ENCODE measurements around the genes FGFR1OP2, TM7SF3 and PPFIBP1.

- RRBS: no CpG with 5 or more reads among the region's 2 CpGs
Measured at GRCh38 chr12:25322655-25323024, 71.9 kb upstream of the KRAS start.

GRCh38 chr12:25384810-25385044 is 134.0 kb upstream of the KRAS start:
- RRBS: no CpG with 5 or more reads among the region's 7 CpGs

- RRBS: no CpG with 5 or more reads among the region's 10 CpGs
Measured at GRCh38 chr12:25630504-25631013, 77.5 kb upstream of the LMNTD1 start.

GRCh38 chr12:26121784-26122616 is 2.8 kb downstream of the BHLHE41 start:
- RRBS: 4% methylated on average over 6 of the region's 82 CpGs

- RRBS: no CpG with 5 or more reads among the region's 3 CpGs
Measured at GRCh38 chr12:26157007-26157498, 32.2 kb upstream of the BHLHE41 start.

DNA sequence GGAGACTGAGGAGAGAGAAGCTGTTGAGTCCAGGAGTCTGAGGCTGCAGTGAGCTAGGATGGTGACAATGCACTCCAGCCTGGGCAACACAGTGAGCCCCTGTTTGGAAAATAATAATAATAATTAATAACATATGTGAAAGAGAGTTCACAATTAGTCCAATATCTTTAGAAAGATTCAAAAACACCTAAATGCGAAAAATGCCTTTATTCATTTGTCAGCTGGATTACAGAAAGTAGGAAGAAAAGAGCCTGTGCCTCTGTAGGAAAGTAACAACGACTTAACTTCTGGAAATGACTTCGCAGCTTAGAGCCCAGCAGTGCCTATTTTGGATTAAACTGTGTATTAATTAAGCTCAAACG is 508 bp upstream of the SSPN start:
- RRBS: no CpG with 5 or more reads among the region's 4 CpGs

DNA sequence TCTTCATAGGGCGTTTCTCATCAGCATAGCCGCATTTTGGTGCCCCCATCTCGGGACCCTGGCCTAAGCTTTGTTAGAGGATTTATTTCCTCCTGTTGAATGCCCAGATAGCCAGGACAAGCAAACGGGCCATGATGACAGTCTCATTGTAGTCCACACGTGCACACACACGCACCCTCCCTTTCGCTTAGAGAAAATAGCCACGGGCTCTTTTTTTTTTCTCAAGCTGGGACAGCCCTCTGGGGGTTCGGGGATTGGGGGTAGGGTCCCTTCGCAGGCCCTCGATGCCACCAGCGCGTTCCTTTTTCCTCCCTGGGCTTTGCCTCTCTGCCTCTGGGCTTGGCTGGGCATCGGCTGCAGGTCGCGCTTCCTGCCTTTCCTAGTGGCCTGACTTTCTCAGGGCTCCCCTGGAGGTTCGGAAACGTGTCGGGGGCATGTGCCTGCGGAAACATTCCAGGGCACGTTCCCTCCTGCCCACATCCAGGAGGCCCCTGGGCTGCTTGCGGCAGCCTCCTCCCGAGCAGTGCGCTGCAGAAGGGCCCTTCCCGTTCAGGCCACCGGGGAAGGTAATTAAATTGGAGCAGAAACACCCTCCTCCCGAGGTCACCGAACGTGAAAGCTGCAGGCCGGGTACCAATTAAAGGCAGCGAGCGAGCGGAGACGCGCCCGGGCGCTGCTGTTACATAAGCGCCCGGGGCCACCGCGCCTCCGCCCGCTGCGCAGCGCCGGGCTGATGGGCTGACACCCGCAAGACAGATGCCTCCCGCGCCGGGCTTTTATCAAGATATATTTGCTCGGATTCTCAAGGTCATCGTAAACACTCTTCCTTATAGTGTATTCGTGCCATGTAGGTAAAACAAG is 31.1 kb downstream of the SSPN start:
- RRBS: 5% methylated on average over 14 of the region's 53 CpGs

- RRBS: no CpG with 5 or more reads among the region's 11 CpGs
Measured at GRCh38 chr12:26274235-26275202, 79.1 kb downstream of the SSPN start.

DNA sequence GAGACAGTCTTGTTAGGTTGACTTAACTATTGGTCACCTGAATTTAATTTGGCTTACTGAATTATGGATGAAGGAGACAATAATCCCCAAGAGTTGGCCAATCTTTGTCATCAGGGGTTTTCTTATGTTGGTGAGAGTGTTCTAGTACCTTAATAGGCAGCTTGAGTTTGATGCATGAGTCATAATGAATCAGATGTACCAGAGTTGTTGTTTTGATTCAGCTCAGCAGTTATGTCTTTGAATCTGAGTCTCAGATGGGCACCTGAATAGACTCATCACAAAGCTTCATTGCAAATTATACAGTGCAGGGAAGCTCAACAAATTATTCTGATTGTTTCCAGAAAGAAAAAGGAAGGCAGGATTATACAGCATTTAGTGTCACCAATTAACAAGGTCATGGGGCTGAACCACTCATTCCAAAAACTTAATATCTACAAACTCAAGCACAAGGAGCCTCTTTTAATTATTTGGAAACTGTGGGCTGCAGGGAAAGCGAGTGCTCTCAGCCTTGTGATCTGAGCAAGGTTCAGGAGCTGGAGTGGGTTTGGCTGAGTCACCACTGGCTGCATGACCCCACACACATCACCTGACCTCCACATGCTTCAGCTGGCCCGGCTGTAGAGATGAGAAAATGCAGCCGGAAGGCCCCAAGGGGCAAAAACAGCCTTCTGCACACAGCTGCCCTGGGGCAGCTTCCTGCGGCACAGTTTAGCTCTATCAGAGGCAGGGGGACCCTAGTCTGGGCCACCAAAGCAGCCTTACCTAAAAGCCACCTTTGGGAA is 123.0 kb downstream of the SSPN start:
- RRBS: no CpG with 5 or more reads among the region's 4 CpGs

DNA sequence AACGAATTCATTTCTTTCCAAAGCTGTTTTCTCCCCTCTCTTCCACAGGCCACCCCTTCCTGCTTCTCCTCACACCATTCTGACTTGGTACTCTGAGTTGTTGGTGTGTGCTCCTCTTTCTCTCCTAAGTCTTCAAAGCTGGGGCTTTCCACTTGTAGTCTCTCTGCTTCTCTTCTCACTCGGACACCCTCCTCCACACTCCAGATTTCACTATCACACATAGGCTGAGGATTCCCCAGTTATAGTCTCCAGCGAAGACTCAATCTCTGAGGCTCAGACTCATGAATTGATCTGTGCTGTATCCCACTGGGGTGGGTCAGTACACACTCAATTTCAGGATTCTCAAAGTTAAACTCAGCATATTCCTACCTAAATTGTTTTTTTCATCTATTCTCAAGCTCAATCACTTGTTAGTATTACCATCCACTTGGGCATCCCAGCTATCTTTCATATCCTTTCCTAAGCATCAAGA is 201.1 kb downstream of the SSPN start:
- RRBS: no CpG with 5 or more reads among the region's 3 CpGs

DNA sequence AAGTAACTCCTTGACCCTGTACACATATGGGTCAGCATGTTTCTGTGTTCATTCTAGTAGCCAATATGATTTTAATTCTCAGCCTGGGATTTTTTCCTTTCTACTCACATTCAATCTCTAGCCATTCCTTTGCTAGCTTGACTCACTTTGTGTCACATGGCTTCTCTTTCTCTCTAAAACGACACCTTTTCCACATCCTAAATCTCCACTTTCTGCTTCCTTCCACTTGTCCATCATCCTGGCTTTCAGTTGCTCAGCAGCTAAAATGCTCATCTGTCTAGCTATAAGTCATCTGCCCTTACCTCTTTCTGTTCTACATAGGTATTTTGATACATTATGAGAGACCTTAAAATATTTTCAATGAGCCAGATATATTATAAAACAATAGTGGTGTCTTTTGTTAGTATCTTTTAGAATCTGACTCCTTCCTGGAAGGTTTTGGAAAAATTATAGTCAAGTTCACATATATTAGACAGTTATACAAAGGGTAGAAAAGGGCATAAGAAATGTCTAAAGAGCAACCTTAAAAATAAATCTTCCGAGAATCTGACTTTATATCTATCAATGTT is 278.3 kb downstream of the SSPN start:
- RRBS: no CpG with 5 or more reads among the region's 2 CpGs

- RRBS: no CpG with 5 or more reads among the region's 2 CpGs
Measured at GRCh38 chr12:26510263-26510687, 314.9 kb downstream of the SSPN start.

GRCh38 chr12:26556183-26556673 is 276.8 kb downstream of the ITPR2 start:
- RRBS: no CpG with 5 or more reads among the region's 7 CpGs

DNA sequence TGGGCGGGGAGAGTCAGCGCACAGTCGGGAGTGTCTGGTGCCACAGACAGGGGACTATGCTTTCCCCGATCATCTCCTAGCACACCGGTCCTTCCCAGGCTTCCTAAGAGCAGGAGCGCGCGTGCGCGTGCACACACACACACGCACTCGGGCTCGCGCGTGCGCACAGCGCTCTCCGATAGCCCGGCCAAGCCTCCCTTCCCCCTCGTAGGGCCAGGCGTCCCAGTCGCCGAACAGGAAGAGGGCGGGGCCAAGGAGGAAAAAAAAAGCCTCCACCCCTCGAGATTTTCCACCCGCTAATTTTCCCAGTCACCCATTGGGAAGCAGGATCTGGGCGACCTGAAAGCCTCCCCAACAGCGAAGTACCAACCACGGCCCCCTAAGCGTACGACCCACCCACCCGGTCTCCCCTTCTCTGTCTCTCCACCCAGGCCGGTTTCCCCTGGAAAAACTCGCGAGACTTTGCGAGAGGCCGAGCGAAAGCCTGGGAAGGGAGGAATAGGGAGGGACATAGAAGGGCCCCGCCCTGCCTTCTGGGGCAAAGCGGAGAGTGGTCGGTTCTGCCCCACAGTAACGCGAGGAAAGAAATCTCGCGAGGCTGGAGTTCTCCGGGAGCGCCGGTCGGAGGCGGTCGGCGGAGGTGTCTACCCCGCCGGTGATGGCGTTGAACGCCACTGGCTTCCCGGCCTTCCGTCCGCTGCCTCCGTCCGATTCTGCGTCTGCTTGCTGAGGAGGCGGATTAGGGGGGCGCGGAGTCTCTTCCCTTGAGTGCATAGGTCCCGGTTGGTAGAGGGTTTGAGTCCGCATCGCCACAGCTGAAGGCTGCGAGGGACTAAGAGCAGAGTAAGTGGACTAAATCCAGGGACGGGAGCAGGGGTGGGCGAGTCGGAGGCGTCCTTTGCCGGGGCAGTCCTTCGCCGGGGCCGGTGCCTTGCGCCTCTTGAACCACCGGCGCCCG is at the start of gene FGFR1OP2:
Gene FGFR1OP2, plus strand, starts transcription at position 603 of the 958 bp plus-strand sequence.
- RRBS: 4% methylated on average over 24 of the region's 81 CpGs

DNA sequence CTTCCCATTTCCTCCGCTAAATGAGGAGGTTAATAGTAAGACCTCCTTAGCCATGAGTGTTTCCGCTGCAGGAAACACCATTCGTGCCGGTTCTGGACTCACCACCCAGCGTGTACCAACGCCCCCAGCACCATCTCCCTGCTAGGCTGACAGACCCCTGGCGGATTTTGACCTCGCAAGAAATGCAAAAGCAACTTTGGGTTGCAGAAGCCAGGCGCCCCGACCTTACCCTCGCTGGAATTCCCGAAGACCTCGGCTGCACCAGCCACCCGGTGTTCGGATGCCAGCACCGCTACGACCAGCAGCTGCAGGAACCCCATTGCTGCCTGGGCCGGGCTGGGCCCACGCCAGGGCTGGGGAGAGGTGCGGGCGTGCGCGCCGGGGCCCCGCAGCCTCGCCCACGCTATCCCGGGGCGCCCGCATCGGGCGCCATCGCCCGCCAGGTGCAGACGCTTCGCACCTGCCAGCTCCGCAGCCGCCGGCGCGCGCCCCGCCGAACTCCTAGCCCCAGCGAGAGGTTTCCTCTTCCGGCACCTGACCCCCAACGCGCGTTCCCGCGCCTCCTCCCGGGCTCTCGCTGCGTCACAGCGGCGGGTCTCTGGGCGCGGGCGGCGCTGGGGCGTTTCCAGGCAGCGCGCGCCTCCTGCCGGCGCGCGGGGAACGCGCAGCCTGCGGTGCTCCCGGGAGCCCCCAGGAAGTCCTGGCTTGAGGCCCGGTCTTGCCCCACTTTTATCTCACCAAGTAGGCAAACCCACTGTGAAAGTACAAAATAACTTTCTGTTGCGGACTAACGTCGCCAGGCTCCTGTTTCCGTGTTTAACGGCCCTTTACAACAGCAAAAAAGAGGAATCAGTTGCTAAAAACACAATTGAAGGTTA is at the start of gene TM7SF3:
Gene TM7SF3, minus strand, starts transcription at position 536 of the 878 bp plus-strand sequence.
- RRBS: 3% methylated on average over 45 of the region's 78 CpGs

DNA sequence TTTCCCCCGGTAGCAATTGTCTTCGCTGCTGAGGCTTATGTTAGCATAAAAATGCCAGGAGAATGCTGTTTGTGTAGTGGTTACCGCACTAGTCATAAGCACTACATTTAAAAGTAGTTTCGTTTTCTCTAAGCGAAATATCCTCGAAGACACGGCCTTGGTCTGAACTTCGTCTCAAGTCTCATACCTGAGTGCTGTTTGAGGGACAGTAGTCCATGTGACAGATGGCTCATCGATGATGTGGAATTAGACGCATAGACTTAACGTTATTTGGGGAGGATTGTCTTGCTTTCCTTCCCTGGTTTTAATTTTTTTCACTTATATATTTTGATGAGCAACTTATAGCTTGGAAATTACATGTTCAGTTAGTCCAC is 530 bp upstream of the TM7SF3 start:
- RRBS: no CpG with 5 or more reads among the region's 11 CpGs

DNA sequence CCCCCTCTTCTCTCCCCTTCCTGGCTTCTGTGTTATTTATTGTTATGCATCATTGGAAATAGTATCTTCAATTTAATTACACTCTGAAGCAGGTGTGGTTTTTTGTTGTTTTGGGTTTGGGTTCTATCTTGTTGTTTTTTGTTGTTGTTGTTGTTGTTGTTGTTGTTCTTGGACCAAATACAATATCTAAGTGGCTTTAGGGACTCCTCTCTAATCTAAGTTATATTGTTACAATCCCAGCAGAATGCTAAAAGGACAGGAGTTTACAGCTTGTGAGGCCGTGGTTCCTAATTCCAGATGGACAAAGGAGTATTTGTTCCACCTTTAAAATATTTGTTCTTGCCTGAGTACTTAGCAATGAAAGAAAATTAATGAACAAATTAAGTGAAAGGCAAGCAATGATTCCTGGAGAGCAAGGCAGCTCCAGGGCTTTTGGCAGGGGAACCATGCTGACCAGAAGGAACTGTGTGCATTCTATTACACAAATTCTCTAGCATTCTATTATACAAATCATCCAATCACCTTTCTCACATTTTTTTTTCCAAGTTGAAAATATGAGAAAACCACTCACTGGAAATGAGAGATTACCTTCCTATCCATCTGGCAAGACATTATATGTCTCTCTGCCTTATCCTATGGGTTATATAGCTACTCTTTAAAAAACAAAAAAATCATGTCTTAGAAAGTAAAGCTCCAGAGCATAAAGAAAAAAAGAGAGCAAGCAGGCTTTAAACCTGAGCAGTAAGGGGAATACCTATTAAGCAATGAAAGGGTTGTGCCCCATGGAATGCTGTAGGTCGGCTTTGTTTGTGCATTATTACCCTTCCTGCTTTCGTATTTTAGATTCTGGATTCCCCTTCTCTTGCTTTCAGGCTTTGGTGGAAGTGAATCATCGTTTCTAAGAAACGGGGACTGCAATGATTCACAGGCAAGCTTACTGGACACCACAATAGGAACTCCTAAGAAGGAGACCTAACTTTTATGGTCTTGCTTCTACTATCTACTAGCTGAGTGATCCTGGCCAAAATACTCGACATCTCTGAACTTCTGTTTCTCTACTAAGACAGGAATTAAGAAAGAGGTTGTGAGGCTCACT is 1.7 kb upstream of the BMAL2 start:
- RRBS: no CpG with 5 or more reads among the region's 6 CpGs

- RRBS: no CpG with 5 or more reads among the region's 2 CpGs
Measured at GRCh38 chr12:27332620-27332666, 193 bp upstream of the BMAL2 start.

DNA sequence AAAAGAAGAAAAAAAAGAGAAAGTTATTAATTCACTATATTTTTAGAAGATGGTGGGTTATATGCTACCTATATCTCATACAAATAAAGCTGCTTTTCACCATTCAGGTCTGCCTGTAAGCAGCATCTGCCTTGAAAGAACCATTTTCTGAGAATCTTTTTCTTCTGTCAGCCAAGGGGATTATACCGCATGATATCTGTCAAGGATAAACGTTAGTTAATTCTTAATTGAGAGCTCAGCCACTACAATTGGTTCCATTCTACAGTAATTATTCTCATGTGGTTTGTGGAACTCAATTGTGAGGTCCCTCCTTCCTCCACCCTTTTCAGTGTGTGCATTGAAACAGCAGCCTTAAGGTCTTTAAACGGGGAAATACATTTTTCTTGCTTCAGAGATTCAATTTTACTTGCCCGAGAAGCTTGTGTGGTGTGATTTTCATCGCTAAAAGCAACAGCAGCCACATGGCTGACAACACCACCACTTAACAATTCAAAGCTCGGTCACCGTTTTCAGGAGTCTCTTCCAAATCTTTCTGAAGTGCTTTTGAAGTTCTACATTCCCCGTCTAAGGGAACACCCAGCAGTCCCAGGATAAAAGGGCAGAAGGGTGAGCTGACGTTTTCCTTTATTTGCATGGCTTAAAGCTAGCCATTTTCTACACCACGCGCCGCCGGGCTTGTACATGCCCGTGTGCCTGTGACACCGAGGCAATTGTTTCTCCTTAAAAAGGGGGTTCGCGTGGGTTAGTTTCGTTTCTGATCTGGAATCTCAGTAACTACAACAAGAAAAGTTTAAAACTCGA is 704 bp upstream of the PPFIBP1 start:
- RRBS: no CpG with 5 or more reads among the region's 19 CpGs

GRCh38 chr12:27523903-27524782 is at the start of gene PPFIBP1:
Gene PPFIBP1 (plus strand): TSS chr12:27524206.
- RRBS: 7% methylated on average over 9 of the region's 37 CpGs